Left ventricle myocardium (tissue), 1 donor: ENCODE measurements around the genes TIA1 and PCYOX1.

DNA sequence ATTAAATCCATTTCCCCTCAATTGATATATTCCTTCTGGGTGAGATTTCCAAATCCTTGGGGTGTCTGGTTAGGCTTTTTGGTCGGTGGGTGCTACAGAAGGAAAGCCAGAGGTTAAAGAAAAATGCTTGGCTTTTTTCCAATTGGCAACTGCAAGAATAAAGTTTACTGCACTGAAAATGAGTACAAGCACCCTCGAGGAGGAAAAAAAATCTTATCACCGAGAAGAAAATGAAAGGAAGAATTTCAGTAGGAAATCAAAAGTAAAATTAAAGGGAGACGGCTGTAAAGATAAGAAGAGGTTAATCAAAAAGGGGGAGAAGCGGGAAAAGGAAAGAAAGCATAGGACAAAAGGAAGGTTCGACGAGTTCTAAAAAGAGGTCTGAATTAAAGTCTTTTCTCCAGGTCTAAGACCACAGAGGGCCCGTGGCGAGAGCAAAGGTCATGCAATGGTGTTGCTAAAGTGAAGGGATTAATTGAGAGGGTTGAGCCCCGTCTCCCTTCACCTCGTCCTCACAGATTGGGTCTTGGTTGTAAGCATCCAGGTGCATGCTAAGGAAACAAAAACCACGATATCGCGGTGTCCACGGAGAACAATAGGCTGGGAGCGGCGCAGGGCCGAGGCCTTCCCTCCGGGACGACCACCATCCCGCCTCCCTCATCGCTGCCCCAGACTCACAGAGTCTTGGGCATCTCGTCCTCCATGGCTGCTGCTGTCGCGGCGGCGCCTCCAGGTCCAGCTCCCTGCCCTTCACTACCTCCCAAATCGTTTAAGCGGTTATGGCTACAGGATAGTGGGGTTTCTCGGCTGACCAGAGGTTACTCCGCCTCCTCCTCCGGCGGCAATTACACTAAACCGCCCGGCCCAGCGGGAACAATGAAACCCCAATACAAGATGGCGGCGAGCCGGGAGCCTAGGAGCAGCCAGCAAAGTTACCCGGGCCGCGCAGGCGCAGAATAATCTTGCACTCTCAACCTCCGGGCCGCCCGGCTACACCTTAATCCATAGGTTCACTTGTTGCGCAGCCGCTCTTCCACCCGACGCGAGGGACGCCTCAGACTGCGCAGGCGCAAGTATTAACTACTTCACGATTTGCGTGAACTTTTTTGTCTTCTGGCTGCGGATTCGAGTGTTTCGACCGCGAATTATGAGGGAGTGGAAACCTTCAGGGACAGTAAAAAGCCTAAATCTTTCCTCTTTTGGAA is at the start of gene TIA1:
Gene TIA1, minus strand, starts transcription at position 902 of the 1,205 bp plus-strand sequence.
- PRO-cap: bidirectional peak, plus-strand start at position 1,083 of the sequence, minus-strand start at position 878 of the sequence

- PRO-cap: bidirectional peak, plus-strand start at chr2:70258147, minus-strand start at chr2:70258039
Measured at GRCh38 chr2:70257829-70258300, at the start of gene PCYOX1. Gene PCYOX1 (plus strand): TSS chr2:70258137.

- PRO-cap: no peak
Measured at GRCh38 chr2:70270315-70270620, 12.3 kb downstream of the PCYOX1 start.

GRCh38 chr2:70367683-70368316 is 65.9 kb upstream of the FAM136A start:
- PRO-cap: no peak

DNA sequence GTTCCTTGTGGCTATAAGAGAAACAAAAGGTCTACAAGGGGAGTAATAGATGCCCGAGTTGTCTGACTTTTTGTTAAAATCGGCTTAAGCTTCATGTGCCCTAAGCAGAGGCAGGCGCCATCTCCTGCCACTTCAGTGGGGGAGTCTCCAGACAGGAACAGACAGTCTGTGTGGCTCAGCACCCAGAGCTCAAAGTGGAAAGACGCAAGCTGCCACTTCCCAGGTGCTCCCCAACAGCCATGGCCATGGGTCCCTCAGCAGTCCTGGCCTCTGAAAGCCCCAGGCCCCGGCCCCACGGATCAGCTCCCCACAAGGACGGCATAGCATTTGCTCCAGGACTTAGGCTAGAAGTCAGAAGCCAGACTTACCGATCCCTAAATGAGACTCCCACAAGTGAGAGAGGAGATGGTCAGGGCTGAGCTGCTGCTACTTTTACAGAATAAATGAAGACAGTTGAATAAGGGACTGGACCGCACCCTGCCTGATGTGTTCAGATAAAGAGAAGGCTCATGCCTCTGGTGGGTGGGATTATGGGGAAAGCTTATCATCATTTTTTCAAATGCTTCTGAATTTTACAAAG is 50.6 kb downstream of the ADD2 start:
- PRO-cap: no peak

GRCh38 chr2:70789387-70789856 is 1.0 kb downstream of the FIGLA start:
- PRO-cap: unidirectional peak, plus-strand start at chr2:70789581

GRCh38 chr2:70871673-70872300 is 28.6 kb upstream of the VAX2 start:
- PRO-cap: no peak

DNA sequence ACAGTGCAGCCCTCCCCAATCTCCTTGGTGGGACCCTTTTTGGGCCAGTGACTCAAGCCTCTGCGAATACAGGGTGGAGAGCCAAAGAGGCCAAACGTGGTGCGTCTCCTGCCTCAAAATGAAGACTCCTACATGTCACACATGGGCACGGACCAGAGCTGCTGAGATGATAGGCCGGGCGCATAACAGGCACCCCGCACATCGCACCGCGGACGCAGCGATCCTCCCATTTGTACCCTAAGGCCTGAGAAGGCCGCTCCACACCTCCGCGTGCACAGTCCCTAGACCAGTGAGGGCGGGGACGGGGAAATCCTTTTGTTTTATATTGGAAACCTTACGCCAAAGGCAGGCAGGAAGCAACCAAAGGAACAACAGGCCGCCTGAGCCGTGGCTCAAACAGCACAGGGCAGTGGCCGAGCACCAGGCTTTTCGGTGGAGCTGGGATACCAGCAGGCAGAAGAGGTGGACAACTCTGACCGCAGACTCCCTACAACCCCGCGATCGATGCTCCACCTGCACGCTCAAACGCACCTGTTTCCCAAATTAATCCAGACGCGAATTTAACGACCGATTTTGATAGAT is 3.6 kb downstream of the VAX2 start:
- PRO-cap: no peak

DNA sequence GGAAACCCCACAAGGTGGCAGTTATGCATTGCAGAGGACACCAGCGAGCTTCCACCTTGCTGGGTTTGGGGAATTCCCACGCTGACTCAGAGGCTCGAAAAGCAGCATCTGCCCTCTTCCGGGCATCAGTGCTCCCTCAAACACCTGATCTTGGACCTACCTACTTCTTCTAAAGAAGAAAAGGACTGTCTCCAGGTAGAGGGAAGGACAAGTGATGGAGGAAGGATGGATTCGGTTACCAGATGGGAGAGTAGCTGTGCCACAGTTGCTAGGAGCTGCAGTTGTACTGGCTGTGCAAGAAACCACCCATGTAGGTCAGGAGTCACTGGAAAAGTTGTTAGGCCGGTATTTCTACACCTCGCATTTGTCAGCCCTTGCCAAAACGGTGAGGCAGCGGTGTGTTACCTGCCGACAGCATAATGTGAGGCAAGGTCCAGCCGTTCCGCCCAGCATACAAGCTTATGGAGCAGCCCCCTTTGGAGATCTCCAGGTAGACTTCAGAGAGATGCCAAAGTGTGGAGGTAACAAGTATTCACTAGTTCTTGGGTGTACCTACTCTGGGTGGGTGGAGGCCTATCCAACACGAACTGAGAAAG is 29.1 kb upstream of the TEX261 start:
- PRO-cap: no peak

GRCh38 chr2:71067785-71068065 is 723 bp upstream of the NAGK start:
- PRO-cap: no peak

GRCh38 chr2:71277413-71278292 is 50.8 kb upstream of the PAIP2B start:
- PRO-cap: bidirectional peak, plus-strand start at chr2:71277751, minus-strand start at chr2:71277604; bidirectional peak, plus-strand start at chr2:71278159, minus-strand start at chr2:71277957

DNA sequence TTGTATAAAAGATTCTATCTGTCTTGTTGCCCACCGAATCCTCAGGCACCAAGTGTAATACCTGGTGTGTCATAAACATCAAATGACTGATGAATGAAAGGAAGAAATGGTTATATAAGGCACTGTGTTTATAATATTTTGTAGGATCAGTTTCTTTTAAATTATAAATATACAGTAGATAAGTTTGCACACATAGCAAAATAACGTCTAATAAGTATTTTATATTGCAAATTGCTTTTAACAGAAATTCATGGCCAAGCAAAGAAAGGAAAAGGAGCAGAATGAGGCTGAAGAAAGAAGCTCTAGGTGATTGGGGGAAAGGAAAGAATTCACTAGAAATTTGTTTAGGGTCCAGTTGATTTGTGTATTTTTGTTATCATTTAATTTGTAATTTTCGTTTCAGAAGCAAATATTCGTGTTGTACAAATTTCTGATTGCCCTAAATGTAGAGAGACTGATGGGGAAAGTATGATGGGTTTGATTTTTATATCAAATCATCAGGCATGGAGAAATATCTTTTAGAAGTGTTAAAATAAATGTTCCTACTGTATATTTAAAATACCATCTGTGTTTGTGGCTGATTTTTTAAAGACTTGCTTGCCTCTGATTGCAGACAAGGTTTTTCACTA is 31.9 kb upstream of the DYSF start:
- PRO-cap: no peak

- PRO-cap: unidirectional peak, minus-strand start at chr2:71475136
Measured at GRCh38 chr2:71474884-71475493, 8.5 kb downstream of the DYSF start.

DNA sequence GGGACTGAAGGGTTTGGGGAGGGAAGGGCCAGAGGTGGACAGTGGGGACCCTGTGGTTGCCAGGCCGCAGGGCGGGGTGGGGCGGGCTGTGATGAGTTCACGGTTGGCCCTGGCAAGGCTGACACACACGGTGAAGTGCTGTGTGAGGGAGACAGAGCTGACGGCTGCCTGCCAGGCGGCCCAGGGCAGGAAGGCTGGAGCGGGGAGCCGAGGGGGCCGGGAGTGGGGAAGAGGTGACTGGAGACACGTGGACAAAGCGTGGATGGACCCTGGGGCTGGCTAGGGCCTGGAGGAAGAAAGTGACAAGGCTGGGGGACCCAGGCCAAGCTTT is 110.0 kb downstream of the DYSF start:
- PRO-cap: no peak

DNA sequence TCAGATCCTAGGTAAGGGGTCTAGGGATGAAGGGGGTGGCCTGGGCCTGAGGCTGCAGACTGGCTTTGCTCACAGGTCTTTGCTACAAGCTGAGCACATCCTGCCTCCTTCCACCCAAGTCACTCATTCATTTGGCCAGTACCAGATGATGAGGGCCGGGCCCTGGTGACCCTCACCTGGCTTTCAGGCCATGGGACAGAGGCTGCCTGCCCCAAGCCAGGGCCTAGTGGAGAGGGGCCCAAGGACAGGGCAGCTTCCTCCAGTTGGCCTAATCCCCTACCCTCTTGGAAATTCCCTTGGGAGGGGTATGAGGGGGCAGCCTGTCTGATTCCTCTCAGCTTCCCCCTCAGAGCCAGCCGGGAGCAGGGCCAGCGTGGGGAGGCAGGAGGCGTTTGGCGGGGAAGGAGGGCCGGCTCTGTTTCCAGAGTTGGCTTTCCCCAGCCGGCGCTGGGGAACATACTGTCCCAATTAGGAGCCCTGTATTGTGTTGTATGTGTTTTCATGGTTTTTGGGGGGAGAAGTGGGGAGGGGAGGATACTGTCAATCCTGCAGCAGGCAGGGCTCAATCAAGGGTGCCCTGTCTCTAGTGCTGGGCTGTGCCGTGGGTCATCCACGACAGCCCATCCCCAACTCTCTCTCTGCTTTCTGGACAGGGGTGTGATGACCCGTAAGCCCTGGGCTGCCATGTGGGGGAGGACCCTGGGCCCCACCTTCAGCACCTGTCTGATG is 219.0 kb downstream of the DYSF start:
- PRO-cap: no peak

- PRO-cap: no peak
Measured at GRCh38 chr2:72032564-72033158, 115.0 kb downstream of the CYP26B1 start.

DNA sequence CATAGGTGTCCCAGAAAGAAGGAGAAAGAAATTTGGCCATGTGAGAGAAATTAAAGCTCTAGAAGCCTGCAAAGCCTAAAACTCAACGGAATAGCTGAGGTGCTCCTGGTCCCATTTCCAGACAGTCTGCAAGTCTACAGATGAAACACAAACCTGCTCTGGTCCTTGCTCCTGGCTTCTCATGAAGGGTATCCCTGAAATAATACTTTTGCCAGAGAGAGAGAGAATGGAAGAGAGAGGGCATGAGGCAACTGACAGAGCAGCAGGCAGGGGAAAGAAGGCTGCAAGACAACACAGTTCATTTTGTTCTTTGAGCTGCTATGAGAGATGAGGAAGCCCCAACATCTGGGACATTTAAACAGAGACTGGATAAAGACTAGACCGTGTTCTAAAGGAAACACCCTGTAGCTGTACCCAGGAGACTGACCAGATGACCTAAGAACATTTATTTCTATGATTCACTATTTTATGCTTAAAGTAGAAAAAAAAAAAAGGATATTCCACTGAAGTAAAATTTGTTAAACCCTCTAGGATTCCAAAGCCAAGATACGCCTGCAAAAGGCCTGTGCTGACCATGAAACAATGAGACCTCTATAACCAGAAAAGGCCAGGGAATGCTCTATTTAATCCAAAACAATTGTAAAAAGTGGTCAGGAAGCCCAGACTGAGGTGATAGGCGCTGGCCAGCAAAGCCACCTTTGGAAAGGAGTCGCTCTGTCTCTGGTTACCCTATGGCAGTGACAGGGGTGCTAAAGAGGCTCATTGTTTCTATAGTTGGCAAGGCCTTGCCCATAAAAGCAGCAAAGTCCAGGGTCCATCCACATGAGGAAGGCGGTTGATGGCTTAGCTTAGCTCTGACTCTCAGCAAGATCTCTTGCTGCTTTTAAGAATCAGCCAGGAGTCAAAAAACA is 57.5 kb upstream of the CYP26B1 start:
- PRO-cap: no peak

DNA sequence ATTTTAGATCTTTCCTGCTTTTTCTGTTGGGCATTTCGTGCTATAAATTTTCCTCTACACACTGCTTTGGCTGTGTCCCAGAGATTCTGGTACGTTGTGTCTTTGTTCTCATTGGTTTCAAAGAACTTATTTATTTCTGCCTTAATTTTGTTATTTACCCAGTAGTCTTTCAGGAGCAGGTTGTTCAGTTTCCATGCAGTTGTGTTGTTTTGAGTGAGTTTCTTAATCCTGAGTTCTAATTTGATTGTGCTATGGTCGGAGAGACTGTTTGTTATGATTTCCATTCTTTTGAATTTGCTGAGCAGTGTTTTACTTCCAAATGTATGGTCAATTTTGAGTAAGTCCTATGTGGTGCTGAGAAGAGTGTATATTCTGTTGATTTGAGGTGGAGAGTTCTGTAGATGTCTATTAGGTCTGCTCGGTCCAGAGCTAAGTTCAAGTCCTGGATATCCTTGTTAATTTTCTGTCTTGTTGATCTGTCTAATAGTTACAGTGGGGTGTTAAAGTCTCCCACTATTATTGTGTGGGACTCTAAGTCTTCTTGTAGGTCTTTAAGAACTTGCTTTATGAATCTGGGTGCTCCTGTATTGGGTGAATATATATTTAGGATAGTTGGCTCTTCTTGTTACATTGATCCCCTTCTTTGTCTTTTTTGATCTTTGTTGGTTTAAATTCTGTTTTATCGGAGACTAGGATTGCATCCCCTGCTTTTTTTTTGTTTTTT is 287.5 kb upstream of the CYP26B1 start:
- PRO-cap: no peak

GRCh38 chr2:72693184-72693440 is 132.7 kb downstream of the EXOC6B start:
- PRO-cap: no peak

- PRO-cap: bidirectional peak, plus-strand start at chr2:72794318, minus-strand start at chr2:72794240
Measured at GRCh38 chr2:72794112-72794506, 31.7 kb downstream of the EXOC6B start.